T-cell (primary cell): ENCODE results near the gene EML6.

DNA sequence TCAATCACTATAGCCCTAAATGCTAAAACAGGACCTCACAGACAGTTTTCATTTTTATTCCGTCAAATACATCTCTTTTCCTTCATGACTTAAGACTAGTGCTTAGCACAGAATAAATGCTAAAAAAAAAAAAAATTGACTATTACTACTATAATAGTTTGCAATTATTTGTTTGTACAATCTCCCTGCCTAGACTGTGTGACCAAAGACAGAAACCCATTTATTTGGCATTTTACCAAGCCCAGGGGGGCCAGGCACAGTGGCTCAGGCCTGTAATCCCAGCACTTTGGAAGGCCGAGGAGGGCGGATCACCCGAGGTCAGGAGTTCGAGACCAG lies 1.5 kb downstream of the ASB3 start:
- PRO-cap, 7 experiments = no peak in any of the 7 experiments

DNA sequence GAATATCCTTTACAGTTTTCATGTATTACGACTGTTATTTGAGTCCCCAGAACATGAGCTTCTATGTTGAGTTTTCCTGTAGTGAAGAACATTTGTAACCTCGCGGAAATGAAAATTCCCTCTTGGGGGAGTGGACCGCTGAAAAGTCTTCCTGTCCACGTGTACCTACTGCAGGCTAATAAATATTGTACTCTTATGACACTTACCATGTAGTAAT lies 1.0 kb downstream of the ERLEC1 start:
- PRO-cap, 7 experiments = no peak in any of the 7 experiments

DNA sequence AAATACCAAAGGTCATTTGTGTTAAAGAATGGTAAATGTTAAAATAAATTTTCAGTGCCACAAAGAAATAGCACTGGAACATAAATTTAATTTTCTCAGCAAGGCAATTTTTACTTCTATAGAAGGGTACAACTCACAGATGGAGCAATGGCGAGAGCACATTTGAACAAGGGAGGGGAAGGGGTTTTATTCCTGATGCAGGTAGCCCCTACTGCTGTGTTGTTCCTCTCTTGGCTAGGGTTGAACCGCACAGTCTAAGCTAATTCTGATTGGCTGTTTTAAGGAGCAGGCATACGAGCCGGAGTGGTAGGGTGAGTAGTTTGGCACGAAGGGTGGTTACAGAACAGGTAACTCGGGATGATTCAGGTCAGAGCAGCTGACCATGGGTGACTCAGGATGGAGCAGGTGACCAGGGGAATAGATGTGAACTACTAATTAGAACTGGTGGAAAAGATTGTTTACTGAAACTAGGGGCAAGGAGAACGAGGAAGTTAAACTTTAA lies 50.0 kb downstream of the ACYP2 start:
- PRO-cap, 7 experiments = no peak in any of the 7 experiments

GRCh38 chr2:54164026-54164742 lies 91.8 kb downstream of the TSPYL6 start:
- PRO-cap, 7 experiments = no peak in any of the 7 experiments

- PRO-cap, 7 experiments = peak in 2 of 7 experiments; most common plus-strand start chr2:54377895 (in 2)
These were observed 47.0 kb downstream of the C2orf73 start for GRCh38 chr2:54377786-54378038.

DNA sequence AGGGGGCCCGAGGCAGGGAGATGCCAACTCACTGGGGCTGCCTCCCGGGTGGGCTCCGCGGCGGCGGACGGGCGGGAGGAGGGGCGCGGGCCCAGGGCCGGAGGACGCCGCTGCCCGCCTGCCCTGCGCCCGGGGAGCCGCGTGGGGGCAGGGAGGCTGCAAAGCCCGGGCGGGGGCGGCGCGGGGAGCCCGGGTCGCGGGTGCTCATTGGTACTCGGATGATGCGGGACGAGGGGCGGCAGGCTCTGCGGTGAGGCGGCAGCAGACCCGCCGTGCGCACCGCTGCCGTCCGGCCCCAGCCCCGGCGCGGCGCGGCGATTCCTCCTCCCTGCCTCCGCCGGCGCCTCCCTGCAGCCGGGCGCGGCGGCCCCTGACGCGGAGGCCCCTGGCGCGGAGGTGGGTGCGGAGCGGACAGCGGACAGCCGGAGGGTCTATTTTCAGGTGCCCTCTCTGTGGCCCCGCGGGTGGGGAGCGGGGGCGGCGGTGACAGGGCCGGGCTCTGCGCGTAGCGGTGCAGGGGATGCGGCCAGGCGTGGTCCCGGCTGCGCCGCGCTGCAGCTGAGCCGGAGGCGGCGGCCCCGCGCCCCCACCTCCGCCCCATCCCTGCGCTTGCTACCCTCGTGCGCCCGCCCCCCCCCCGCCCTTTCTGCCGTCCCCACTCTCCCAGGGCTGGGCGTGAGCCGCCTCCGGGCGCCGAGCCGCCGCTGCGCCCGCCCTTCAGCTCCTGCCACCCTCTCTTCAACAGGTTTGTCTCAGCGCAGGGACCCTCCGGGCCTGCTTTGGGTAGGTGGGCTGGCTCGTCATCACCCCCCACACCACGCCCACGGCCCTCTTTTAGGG lies 618 bp downstream of the SPTBN1 start:
- PRO-cap, 7 experiments = no peak in any of the 7 experiments

DNA sequence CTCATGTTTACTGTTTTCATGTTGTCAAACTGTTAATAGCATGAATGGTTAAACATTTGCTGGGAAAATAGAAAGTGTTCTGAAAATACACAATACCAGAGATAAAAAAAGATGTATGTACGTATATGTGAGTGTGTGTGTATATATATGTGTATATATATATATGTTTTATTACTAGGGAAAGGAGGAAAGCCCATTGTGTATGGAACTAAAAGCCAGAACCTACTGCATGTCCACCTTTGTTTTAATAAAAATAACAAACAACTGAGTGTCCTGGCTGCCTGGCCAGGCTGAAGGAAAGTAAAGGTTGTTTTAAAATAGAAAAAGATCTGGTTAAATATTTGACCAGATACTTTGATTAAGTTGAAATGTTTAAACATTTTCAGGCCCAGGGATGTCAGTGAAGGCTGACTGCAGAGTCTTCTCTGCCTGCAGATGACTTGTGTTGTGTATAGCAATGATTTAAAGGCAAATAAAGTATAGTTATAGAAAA lies 22.7 kb downstream of the SPTBN1 start:
- PRO-cap, 7 experiments = no peak in any of the 7 experiments

- PRO-cap, 7 experiments = no peak in any of the 7 experiments
These were observed 75.3 kb downstream of the SPTBN1 start for GRCh38 chr2:54531416-54531932.

- PRO-cap, 7 experiments = no peak in any of the 7 experiments
These were observed 93.7 kb downstream of the SPTBN1 start for GRCh38 chr2:54549483-54550622.

DNA sequence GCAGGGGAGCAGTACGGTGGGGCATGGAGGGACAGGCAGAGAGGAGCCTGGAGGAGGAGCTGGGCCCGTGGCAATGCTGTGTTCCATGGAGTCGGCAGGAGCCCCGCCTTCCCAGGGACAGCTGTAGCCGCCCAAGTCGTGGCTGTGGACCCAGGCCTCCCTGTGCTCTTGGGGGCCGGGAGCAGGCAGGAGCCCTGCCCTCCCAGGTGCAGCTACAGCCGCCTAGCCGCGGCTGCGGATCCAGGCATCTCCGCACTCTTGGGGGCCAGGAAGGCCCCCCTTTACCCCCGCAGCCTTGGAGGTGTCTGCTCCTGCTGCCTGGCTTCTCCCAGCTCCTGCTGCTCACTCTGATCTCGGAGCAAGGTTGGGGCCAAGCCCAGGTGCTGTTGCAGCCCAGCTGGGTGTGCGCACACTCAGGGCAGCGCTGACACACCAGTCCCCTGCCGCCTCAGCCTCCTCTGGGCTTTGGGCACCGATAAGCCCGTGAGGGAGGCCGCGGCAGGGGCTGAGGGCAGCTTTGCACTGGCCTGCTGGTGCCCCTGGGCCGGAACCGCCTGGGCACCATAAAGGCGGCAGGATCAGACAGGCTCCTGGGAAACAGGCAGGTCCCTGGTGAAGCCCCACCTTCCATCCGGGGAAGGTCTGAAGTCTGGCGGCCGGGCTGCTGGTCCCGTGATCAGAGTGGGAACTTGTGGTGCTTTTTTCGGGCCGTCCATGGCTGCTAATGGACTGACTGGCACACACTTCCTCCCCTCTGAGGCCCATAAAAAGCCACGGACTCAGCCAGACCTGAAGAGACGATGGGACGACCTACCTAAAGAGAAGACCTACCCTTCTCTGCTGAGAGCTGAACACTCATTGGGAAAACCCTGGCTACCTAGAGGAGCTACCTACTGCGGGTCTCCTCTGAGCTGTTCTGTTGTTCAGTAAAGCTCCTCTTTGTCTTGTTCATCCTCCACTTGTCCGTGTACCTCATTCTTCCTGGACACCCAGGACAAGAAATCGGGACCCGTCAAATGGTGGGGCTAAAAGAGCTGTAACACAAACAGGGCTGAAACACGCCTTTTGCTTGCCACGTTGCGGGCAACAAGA lies 14.1 kb upstream of the EML6 start:
- PRO-cap, 7 experiments = no peak in any of the 7 experiments

- PRO-cap, 7 experiments = peak in 7 of 7 experiments; most common plus-strand start chr2:54723787 (in 7); most common minus-strand start chr2:54723360 (in 5)
These were observed at the start of gene EML6 for GRCh38 chr2:54723042-54723999. EML6 (plus strand) TSS chr2:54723662.

GRCh38 chr2:54897930-54898376 lies 152.3 kb downstream of the RTN4 start:
- PRO-cap, 7 experiments = no peak in any of the 7 experiments

DNA sequence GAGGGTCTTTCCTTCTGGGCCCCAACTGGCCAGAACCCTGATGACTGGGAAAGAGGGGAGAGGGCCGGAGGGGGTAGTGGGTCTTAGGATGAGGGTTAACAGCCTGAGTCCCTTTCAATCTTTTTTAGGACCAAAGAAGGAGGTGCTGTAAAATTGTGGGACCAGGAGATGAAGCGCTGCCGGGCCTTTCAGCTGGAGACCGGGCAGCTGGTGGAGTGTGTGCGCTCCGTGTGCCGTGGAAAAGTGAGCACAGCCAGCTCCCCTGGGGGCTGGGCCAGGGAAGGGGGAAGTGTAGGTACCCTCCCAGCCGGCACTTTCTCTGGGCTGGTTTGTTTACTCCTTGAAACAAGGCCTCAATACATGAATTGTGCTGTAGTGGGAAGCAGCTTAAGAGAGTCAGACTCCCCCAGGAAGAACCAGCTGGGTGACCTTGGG lies 90.1 kb downstream of the RTN4 start:
- PRO-cap, 7 experiments = no peak in any of the 7 experiments

DNA sequence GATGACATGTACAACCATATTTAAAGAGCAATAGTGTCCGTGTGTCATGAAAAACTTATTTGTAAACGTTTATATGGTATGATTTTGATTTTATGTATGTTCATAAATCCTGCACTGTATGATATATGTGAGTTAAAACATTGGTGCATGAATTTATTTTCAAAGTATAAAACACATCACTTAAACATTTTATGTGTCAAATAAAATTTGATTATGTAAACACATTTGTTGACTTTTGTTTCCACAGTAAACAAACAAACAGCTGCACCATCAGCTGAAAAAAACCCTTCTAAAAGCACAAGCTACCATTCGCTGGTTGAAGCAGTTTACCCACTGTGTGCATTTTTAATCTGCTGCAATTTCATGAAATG lies 78.5 kb downstream of the RTN4 start:
- PRO-cap, 7 experiments = no peak in any of the 7 experiments

GRCh38 chr2:55009756-55010757 lies 40.2 kb downstream of the RTN4 start:
- PRO-cap, 7 experiments = peak in 7 of 7 experiments; most common plus-strand start chr2:55010366 (in 4); most common minus-strand start chr2:55010238 (in 5)

- PRO-cap, 7 experiments = no peak in any of the 7 experiments
These were observed 68.9 kb downstream of the CLHC1 start for GRCh38 chr2:55163203-55163612.

GRCh38 chr2:55279340-55279996 lies 10.4 kb upstream of the MTIF2 start:
- PRO-cap, 7 experiments = no peak in any of the 7 experiments

GRCh38 chr2:55416867-55417120 lies 2.9 kb downstream of the CCDC88A start:
- PRO-cap, 7 experiments = no peak in any of the 7 experiments

DNA sequence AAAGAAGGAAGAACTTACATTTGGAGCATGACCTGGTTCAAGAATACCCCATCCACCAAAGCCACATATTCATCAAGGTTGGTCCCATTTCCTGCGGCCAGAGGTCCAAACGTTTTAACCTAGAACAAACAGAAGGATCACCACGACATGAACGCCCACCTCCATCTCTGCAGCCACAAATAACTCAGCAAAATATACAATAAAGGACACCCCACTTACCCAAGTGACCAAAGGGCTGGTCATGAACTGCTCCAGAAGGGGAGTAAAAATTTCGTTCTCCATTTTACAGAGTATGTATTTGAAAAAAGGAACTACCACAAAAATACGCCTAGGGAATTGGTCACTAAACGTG lies 882 bp downstream of the CCDC88A start:
- PRO-cap, 7 experiments = no peak in any of the 7 experiments

DNA sequence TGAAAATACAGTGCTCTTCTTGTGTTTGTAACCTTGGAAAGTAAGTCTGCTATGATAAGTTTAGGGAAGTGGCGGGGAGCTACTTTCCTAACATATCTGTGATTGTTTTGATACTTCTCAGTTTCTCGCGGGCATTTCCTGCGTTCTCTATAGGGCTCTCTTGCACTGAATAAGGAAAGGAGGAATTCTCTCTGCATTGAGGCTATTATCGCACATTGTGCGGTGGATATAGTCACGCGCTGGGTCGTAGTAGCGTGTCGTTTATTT lies 854 bp upstream of the PPP4R3B start:
- PRO-cap, 7 experiments = peak in 5 of 7 experiments; most common plus-strand start position 120 of the sequence (in 2); most common minus-strand start position 171 of the sequence (in 5)